SJSA1 (cell line): ENCODE measurements around the genes FRA10AC1 and TBC1D12.

DNA sequence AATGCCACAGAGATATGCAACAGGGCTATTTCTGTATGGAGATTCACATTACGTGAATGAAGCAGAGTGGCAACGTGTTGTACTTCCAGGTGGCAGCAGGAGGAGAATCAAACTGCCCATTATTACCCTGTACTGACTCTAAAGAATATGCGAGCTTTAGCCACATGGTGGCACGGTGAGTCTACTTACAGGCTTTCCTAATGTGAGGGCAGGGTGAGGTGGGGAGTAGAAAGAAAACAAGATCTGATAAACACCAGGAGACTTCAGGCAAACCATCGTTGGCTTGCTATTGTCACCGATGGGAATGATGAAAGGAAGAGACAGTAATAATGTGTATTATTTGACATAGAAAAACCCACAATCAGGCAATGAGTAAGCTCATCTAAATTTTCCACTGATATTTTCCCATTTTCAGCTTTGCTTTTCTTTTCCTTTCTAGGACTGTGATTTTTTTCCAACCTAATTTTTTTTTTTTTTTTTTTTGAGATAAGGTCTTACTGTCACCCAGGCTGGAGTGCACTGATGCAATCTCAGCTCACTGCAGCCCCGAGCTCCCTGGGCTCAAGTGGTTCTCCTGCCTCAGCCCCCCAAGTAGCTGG lies 164.3 kb downstream of the BTAF1 start:
- RAMPAGE, long total RNA, result no peak

DNA sequence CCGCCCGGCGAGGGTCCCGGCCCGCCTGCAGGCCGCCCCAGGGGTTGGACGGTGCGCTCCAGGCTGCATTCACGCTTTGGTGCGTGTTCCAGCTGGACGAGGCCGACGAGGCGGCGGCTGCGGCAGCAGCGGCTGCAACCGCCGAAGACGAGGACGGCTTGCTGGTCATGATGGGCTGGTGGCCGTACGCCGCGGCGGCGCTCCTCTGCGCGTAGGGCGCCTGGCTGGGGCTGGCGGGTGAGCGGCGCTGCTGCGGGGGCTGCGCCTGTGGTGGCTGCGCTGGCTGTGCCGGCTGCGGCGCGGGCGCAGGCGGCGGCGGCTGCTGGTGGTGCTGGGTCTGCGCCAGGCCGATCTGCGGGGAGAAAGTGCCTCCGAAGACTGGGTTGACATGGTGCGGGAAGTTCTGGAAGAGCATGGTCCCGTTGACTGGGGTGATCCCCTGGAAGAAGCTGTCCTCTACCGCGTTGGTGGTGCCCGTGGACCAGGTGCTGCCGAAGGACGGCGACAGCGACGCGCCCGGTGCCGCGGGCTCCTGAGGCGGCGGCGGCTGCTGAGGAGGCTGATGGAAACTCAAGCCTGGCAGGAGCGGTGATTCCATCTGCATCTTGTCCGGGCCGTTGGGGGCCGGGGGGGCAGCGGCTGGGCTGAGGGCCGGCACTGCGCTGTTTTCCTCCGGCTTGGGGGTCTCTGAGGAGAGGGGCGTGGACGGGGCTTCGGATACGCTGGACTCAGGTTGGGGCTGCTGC lies 51.2 kb downstream of the CPEB3 start:
- RAMPAGE, long total RNA, result no peak

- RAMPAGE, long total RNA, result no peak
These were observed 49.7 kb downstream of the CPEB3 start for GRCh38 chr10:92241068-92241597.

DNA sequence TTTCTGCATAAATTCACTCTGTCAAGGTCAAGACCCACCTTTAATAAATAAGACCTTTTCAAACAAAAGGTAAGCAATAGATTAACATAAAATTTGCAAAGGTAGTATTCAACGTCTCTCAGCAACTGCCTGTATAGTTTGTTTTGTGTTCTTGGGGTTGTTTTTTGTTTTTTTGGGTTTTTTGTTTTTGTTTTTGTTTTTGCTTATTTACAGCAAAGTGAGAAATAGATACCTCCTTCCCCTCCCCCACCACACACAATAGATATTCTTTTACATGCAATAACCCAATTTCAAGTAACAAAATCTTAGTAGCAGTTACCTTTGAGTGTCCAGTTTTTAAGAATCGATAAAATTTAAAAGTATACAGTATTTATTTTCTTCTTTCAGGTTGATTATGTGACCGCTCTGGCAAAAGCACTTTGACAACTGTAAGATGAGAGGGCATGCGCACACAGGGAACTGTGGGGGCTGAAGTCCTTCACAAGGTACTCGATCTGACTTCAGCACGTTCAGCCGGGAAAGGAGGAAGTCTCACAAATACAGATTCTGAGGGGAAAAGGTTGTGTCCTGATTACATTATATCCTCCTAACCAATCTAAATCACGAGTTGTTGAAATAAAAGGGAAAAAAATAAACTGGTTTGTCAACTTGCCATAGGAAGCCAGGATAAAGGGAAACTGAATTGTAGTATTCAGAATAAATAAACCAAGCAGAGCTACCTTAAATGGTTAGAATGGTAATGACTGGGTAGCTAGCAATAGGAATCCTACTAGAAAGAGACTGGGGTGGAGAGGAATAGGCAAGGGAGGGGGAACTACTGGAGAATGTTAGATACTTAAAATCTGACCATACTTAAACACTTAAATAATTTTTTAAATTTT lies 47.8 kb downstream of the CPEB3 start:
- RAMPAGE, long total RNA, result no peak

DNA sequence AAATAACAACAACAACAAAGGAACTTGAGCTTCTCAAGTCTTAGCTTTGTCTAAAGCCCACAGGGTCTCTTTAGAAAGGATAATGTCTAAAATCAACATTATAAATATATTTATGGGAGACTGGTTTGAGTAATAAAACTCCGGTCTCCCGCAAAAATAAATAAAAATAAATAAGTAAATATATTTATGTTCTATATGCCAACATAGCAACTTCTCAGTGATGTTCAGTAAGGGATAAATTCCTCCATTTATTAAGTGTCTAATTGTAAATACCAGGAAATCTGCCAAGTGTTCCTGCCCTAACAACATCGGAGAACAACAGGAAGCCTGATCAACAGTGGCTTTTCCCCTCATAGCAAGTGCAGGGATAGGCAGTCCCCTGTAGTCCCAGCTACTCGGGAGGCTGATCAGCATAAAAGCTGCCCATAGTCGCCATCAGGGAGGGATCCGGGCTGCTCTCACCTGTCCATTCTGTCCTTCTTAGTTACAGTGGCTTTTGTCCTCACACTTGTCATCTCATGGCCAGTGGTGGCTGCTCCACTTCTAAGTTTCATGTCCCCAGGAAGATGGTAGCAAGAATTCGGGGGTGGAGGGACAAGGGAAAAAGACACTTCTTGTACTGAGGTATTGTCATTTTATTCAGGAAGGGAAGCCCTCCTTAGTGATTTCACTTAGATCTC lies 141.3 kb downstream of the IDE start:
- RAMPAGE, long total RNA, result no peak

GRCh38 chr10:92573024-92573604 lies 779 bp downstream of the IDE start:
- RAMPAGE, long total RNA, result no peak

- RAMPAGE, long total RNA, result no peak
These were observed 57.8 kb downstream of the HHEX start for GRCh38 chr10:92747468-92748134.

GRCh38 chr10:92833179-92833804 lies 15.0 kb upstream of the EXOC6 start:
- RAMPAGE, long total RNA, result no peak

DNA sequence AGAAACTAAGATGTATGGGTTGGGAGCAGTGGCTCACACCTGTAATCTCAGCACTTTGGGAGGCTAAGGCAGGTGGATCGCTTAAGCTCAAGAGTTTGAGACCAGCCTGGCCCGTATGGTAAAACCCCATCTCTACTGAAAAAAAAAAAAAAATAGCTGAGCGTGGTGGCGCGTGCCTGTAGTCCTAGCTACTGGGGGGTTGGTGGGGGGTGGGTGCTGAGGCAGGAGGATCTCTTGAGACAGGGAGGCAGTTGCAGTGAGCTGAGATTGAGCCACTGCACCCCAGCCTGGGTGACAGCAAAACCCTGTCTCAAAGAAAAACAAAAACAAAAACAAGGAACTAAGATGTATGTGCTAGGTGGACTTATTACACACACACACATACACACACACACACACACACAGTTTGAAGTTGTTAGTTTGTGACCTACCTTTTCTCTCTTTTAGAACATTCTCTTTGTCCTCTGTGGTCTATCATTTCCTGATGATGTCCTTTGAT lies 53.4 kb downstream of the EXOC6 start:
- RAMPAGE, long total RNA, result no peak

DNA sequence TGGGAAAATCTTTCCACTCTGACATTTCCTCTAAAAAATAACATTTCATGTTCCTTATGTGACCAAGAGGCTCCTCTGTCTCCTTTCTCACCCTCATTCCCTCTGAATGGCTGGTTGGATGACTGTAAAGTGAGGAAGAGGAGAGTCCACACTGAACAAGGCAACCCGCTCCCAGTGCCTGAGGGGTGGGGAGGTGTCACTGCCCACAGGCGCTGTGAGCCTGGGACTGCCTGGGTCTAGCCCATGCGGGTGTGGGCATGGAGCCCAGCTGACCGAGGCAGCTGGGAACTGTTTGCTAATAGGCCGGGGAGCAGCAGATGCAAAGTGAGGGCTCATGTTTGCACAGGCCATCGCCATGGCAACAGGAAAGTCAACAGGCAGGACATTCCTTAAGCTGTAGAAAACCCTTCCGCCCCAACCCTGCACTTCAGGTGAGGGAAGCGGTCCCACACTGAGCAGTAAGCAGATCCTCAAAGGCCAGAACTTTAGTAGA lies 36.6 kb downstream of the MYOF start:
- RAMPAGE, long total RNA, result no peak

- RAMPAGE, long total RNA, result no peak
These were observed 19.1 kb downstream of the MYOF start for GRCh38 chr10:93462972-93463483.

DNA sequence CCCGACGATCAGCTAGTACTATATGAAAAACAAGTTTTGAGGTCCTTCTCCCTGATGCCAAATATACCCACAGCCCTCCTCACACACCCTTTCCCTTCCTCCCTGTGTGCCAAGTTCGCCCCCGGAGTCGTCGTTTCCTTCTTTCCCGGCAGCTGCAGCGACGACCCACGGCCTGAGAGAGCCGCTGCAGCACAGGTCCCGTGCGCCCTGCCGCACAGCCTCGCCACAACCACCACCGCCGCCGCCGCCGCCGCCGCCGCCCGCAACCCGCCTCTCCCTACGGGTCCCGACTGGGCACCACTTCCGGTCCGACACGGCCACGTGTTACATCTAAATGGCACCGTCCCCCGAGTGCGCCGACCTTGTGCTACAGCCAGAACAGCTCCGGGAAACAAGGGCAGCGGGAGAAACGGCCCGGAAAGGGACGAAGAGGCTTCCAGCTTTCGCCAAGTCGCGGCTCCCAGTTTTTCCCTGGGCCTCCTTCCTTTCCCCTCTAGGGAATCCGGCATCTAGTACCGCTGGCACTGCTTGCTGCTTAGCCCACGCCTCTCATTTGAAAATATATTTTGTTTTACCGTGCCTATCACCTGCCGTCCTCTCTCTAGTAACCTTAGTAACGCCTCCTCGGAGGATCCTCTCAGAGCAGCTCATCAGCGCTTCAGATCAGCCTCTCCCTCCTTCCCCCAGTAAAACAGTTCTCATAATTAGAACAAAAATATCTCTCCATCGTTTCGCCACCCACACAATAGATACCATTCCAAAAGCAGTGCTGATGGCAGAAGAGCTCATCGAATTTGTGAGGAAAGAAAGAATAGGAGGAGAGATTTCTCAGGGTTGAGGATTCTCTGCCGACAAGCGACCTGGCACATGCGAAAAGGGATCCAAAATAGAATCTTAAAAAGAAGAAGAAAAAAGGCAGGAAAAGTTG lies at the start of gene FRA10AC1:
Gene FRA10AC1, minus strand, starts transcription at position 305 of the 928 bp plus-strand sequence.
- RAMPAGE, long total RNA, result no peak

GRCh38 chr10:93947051-93947610 lies 46.6 kb upstream of the PLCE1 start:
- RAMPAGE, long total RNA, result no peak

DNA sequence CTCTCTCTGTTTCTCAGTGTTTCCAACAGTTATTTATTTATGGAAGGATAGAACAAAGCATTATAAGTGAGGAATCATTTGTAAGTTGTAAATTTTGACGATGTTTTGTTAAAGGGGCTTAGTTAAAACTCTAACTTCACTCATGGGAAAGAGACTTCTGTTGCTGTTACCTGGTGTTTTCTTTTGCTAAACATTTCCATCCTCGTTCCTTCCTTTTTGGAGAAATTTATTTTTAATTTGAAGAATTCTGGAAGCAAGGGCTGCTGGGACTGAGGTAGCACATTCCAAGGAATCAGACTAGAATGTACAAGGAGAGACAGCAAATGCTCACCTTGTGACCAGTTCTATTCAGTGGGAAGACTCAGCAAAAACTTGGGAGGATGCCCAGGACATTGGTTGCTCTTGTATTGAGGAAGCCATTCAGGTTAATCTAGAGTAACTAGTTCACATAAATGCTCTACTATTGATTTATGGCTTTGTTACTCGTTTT lies 11.2 kb downstream of the PLCE1 start:
- RAMPAGE, long total RNA, result no peak

- RAMPAGE, long total RNA, result no peak
These were observed 13.2 kb downstream of the PLCE1 start for GRCh38 chr10:94006575-94007635.

DNA sequence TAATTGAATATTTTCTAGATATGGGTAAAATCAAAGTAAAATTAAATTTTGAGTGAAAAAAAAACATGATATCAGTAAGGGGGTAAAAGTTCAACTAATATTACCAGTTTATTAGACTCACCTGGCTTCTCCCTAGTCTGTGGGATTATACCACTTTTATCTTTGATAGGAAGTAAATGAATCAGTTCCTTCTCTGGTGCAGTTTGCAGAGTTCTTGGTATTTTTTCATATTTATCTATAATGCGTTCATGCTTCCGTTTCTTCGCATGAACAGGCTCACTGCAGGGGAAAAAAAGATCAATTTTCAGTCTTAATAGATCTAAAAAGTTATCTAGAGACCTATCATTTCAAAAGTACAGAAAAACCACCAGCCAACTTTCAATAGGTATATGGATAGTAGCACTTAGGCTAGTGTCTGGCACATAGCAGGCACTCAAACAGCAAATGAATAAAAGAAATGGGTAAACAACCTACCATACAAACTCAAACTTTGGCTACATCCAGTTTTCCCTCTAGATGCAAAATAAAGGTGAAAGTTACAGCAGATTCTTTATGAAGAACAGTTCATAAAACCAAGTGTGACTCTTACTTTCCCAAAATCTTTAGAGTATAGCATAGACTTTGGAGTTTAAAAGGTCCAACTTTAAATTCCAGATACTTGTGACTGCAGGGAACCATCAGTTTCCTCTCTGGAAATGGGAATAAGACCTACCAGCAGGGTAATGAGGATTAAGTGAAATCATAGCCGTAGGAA lies 5.5 kb downstream of the NOC3L start:
- RAMPAGE, long total RNA, result no peak

GRCh38 chr10:94402041-94403349 lies at the start of gene TBC1D12:
TSS of gene TBC1D12 (plus strand) at chr10:94402541.
- RAMPAGE, long total RNA, result no peak

GRCh38 chr10:95268302-95268917 lies 22.4 kb downstream of the PDLIM1 start:
- RAMPAGE, long total RNA, result no peak

DNA sequence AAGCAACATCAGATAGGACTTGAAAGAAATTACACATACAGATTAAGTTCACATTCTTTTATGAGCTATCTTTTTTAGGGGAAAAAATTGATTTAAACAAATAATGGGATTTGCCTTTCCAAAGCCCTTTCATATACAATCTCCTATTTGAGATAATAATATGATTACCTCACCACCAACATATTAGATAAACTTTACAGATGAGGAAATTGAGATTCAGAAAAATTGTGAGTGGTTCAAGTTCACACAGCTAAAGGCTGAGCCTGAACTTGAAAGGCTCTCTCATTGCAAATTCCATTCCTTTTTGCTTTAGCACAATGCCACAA lies 14.9 kb downstream of the PDLIM1 start:
- RAMPAGE, long total RNA, result no peak

GRCh38 chr10:95286606-95287230 lies 4.1 kb downstream of the PDLIM1 start:
- RAMPAGE, long total RNA, result no peak